AG09319 (cell line): ENCODE results near the genes LCLAT1, GALNT14 and MEMO1.

GRCh38 chr2:28952542-28953080, 28.5 kb upstream of the TOGARAM2 start:
- RRBS = no CpG with 5 or more reads among the region's 6 CpGs

DNA sequence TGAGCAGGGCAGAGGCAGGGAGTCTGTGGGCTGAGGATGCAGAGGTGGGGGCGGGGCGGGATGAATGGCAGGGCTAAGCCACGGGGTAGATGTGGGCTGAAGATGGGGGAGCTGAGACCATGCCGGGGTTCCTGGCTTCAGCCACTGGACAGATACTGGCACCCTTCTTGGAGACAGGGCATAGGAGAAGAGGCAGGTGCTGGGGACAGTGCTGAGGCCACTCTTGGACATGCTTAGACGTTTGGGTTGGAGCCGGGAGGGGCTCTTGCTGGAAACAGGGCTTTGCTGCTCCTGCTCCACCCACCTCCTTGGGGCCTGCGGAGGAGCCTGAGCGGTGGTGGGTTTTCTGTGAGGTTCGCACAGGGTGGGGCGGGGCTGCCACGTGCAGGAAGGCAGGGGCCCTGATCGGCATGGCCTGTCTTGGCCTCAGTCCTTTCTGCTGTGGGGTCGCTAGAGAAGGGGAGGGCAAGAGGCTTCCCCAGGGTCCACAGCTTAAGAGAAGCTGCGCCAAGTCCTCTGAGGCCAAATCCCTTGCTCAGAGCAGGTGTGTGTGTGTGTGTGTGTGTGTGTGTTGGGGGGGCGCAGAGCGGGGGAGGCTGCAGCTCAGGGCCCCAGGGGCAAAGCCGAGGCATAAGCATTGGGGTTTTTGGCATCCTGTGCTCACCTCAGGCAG, 28.5 kb downstream of the TOGARAM2 start:
- RRBS = no CpG with 5 or more reads among the region's 17 CpGs

DNA sequence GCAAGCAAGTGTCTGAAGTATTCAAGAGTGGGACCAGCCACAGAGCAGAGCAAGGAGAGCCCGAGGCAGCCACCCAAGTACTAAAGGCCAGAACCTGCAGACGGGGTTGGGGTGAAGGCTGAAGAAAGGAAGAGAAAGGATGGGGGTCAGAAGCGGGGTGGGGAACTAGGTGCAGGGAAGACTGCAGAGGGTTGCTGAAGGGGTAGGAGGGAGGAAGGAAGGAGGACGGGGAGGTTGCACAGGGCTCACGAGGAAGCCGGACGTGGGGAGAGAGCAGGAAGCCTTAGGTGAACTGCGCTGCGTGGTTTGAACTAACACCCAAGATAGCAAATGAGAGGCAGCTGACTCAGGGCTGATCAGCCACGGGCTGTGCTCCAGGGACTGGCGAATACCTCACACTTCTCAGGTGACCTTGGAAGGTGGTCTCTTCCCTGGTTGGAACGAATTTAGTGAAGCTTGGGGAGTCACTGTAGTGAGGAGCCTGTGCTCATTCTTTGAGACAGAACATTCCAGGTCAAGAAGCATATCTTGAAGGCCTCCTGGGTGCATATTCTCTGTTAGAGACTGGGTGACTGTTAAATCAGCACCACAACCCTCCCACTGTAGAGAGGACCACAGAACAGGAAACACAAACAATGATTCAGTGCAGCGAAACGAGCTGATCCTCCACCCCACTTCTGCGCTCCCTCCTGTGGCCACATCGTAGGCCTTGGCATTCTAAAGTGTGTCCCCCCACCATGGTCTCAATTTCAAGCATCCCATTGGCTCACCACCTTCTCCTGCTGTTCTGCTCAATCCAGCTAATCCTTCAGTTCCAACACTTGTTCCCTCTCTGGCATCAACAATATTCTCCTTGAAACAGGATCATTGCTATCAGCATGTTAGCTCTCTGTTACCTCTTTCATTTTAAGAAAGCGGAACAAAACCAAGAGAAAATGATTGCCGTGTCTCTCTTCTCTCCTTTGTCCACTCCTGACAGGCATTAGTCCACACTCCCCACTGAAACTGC, 33.8 kb downstream of the TOGARAM2 start:
- RRBS = no CpG with 5 or more reads among the region's 18 CpGs

DNA sequence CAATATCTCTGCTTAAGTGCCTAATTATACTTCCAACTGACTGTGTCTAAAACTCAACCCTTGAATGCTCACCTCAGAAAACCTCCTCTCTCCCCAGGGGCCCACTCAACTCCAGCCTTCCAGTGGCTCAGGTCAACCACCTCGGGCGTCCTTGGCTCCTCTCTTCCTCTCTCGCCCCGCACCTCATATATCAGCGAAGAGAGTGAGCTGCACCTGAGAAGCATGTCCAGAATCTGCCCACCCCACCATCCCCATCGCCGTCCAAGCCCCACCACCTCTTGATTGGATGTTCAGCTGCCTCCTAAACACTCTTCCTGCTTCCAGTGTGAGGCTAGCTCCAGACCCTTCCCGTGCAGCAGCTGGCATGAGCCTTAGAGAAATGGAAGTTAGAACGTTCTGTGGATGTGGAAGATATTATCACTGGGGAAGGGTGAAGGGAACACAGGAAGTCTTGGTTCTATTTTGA, 35.0 kb downstream of the TOGARAM2 start:
- RRBS = no CpG with 5 or more reads among the region's 9 CpGs

DNA sequence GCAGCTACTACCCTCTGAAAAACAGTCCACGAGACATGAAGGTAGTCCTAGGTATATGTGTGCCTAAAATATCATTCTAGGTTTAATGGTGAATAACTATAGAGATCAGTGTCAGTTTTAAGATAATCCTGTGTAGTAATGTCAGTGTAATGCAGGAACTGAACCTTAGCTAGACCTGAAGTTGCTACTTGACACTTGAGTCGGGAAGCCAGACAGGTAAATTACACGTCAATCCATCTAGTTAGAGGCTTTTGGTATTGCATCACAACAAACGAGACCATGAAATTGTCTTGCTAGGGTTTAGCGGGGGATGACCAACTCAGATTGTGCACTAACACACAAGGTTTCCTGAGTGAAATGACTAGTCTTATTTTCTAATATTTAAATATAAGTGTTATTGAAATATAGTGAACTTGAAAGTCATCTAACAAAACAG, 2.0 kb downstream of the YPEL5 start:
- RRBS = no CpG with 5 or more reads among the region's 5 CpGs

DNA sequence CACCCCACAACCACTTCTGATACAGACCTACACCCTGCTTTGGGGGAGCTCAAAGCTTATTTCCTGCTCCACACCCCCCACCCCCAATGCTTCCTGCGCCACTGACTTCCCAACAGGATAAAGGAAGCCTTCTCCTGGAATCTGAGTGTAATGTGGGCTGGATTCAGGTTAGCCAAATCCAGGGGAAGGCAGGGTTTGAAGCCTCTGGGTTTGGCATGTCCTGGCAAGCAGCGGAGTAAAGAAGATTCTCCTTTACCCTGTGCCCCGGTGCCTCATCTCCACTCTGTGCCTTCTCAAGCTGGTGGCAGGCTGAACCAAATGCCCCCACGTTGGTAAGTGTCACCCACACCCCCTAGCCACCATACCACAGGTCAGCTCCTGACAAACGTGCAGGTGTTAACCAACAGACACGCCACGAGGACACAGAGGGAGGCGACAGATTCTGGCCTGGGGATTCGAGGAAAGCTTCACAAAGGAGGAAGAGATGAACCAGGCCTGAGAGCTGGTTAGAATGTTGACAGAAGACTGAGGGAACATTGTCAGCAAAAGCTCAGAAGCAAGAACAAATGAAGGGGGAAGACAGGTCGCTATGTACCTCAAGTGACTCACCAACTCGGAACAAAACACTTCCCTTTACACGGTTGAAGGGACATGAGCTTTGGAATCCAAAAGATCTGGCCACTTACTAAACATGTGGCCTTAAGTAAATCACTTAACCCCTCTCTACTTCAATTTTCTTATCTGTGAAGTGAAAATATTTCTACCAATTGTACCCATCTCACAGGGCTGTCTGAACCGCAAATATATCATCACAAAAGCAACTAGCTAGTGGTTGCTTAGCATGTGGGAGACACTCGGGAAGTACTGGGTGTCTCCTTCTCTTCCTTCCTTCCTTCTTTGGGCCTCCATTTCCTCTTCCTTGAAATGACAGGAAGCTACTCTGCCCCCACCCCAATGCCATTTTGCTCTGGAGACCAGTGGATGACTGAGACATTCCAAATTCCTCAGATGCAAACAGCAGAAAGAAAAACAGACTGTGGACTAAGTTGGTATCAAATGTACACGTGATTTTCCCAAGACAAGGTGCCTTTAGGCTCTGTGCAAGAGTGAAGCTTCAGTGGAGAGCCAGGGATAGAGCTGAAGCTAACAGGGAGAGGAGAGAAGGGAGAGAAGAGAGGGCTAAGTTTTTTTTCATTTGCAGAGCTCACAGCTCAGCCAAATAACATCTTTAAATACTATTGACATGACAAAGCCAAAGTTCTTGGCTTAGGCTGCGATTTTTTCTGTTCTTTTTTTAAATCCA, 85.0 kb upstream of the LCLAT1 start:
- RRBS = no CpG with 5 or more reads among the region's 16 CpGs

DNA sequence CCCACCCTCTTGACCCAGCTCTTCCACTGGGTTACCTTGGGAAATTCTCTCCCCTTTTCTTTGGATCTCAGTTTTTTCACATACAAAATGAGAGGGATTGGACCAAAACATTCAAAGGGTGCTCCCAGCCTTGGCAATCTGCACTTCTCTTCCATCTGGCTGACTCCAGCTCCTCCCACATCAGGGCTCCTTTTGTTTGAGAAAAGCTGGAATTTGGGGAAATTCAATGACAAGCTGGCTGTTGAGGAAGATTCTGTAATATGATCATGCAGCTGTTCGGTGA, 42.8 kb upstream of the LCLAT1 start:
- RRBS = no CpG with 5 or more reads among the region's 1 CpG

GRCh38 chr2:30446876-30447739, at the start of gene LCLAT1:
LCLAT1 (plus strand) TSS chr2:30447246.
- RRBS = 1% methylated on average over 14 of the region's 79 CpGs

- RRBS = no CpG with 5 or more reads among the region's 4 CpGs
Measured at GRCh38 chr2:30584147-30584656, 137.2 kb downstream of the LCLAT1 start.

DNA sequence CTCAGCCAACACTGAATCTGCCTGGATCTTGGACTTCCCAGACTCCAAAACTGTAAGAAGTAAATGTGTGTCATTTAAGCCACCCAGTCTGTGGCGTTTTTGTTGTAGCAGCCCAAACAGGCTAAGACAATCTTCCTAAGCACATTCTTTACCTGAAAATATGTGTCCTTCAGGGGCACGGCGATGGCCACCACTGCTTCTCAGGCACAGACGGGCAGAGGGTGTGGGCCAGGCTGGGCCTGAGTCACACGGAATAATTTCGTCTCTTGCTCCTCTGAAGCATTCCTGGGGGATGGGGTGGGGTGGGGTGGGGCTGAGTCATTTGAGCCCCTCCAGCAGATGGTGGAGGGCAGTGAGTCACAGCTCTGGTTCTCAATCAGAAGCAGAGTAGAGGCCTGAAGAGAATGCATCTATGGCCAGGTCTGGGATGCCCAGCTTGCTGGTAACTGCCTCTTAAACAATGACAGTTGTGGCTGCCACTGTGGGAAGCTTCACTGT, 142.3 kb downstream of the CAPN13 start:
- RRBS = no CpG with 5 or more reads among the region's 6 CpGs

DNA sequence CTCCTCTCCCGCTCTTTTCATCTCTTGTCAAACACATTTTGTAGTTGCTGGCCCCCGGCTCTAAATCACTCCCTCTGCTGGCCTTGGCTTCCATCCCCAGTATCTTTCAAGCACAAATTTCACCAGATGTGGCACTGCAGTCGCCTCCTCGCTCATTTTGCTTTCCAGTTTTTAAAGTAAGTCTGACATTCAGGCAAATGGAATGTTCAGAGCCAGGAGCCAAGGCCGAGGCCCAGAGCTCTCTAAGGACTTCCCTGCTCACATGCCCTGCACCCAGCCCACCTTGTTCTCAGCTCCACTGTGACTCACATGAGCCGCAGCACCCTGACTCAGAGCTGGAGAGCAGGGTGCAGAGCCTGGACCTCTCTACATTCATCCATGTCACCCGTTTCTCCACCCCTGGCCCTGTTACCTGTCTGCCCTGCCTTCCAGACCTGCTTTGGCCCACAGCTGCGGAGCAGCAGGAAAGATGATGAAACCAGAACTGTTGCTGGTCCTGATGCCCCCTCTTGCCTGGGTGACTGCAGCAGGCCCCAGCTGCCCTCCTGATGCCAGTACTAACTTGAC, 158.3 kb downstream of the GALNT14 start:
- RRBS = no CpG with 5 or more reads among the region's 8 CpGs

DNA sequence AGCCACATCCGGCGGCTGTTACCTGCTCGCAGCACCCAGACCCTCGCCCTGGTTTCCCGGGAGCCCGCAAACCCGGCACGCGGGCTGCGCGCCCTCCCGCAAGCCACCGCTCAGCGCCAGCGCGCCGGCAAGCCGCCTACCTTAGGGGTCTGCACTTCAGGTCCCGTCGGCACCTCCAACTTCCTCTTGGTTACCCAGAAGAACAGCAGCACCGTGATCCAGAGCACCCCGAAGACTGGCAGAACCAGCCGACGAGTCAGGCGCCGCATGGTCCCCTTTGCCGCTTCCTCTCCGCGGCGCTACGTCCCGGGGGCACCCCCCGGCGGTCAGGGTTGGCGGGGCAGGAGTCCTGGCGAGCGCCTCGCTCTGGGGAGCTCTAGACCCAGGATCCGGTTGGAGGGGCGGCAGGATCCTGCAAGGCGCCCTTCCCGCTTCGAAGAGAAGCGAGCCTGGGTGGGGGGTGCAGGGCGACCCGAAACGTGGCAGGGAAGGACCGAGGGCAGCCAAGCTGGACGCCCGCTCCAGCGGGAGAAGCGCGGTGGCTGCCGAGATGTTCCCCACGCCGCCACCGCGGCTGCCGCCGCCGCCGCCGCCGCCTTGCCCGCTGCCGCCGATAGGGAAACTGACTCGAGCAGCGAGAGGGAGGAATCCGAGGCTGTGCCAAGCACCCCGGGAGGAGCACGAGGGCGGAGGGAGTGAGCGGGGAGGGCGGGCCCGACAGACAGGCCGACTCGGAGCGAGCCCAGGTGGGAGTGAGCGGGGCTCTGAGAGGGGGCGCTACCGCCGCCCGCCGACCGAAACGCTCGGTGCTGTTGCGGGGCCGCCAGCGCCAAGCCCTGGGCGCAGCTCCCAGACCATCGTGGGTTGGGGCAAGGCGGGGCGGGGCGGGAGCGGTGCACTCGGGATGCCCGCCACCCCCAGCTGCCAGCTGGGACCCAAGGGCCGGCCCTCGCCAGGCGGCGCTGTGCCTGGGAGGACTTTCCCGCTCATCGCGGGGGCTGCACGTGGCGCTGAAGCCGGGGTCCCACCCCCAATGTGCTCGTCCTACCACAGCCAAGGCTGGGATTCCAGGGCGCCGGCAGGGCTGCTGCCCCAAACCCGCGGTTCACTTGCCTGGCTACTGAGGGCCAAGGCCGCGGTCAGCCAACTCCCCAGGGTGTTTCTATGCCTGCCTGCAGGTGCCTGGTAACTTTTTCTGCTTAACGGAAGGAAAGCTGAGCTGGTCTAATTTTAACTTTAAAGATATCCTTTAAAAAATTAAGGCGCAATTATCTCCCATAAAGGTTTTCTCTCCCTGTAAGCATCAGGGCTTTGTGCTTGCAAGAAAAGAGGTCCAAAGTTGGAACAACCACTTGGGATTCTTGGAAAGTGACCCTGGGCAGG, at the start of gene GALNT14:
GALNT14 (minus strand) TSS at position 623 of the 1,383 bp plus-strand sequence.
- RRBS = 2% methylated on average over 36 of the region's 118 CpGs

DNA sequence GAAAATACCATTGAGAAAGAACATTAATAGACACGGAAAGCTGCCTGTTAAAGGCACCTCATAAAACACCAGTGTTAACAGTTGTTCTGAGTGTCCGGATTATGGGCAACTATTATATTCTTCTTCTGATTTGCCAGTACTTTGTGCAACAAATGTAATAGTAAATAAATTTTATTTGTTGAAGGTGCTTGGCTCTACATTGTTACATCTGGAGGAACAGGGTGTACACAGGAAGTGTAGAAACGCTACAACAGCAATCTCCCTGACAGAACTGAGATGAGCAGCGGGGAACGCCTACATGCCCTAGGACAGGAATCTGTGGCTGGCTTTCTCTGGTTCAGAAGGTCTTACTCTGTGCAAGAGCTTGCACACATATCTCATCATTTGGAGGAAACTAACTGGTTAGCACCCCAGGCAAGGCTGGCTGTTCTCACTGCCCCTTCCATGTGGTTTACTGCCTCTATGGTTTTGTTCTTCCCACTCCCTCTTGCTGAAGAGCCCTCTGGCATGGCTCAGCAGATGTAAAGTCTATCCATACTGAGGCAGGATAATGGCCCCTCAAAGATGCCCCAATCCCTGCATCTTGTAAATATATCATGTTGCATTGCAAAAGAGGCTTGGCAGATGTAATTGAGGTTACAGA, 85.8 kb downstream of the EHD3 start:
- RRBS = no CpG with 5 or more reads among the region's 5 CpGs

DNA sequence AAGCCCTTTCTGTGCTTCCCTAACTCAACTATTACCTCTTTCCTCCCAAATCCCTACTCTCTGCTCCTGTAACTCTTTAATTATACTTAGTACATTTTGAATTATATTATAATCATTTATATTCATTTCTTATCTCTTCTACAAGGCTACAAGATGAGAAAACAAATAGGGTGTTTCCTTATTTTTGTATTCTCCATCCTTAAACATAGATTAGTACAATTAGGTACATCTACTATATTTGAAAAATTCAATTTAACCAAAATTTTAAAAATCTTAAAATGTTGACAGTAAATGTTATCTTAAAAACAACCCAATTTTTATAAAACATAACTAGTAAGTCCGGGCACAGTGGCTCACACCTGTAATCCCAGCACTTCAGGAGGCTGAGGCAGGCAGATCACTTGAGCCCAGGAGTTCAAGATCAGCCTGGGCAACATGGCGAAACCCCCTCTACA, 103.6 kb downstream of the MEMO1 start:
- RRBS = no CpG with 5 or more reads among the region's 2 CpGs

DNA sequence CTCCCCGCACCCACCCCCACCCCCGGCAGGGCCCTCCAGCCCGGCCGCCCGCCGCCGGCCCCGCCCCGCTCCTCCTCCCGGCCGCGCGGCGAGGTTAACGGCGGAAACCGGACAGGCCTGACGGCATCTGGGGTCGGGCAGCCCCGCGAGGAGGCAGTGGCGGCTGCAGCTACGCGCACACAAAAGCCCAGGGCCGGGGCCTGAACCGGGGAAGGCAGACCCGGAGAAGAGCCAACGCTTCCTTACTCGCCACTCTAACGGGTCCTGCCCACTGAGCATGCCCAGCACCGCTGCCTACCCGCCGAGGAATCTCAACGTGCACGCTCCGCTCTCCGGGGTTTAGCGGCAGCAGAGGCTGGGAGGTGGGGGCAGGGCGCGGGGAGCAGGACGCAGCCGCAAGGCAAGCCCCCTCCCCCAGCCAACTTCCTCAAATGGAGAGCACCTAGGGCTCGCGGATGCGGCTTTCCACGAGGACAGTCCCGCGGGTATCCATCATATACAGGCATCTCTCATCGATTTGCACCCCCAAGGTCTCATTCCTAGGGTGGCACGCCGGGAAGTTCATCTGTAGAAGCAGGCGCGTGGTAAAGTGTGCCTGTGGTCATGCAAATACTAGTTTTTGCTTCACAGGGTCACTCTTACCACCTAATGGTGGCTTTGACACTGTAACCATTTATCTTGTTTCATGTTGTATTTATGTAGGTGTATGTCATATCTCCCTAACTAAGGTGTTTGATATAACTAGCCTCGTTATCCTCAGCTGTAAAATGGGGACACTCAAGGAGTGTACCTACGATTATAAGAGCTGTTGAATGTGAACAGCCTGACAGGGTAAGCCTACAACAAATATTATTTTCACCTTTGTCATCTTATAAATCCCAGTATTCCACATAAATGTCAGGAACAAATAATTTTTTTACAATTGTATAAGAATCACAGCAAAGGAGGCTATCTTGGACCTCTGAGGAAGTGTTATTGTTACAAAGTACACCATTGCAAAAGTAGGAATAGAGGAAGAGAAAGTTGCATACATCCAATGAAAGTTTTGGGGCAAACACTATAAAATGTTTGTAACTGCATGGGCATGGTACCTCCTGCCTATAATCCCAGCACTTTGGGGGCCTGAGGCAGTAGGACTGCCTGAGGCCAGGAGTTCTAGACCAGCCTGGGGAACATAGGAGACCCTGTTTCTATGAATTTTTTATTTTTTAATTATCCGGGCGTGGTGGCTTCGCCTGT, at the start of gene MEMO1:
MEMO1 (minus strand) TSS at position 313 of the 1,239 bp plus-strand sequence.
- RRBS = under 1% methylated on average over 7 of the region's 58 CpGs

DNA sequence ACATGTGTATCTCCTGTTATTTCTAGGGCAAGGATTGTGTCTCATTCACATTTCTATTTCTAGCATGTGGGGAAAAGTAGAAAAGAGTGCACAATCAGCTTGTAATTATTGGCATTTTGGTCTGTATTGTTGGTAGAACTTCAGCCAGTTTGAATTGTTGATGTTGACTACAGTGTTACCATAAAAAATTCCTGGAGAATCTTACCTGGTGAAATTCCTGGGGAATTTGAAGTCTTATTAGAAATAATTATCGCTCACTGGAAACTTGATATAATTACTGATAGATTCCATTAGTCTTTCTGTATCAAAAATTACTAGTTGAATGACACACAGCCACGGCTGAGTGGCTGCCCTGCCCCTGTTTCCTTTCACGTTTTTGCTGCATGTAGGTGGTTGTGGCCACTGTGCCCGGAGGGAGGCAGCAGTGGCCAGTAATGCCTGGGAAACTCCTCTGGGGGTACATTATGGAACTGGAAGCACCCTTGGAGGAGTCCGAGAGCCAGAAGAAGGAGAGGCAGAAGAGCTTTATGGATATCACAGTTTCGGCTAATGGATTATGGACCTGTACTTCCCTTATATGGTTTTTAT, 35.6 kb downstream of the SLC30A6 start:
- RRBS = no CpG with 5 or more reads among the region's 6 CpGs

GRCh38 chr2:32358334-32358496, 1.4 kb downstream of the BIRC6 start:
- RRBS = no CpG with 5 or more reads among the region's 5 CpGs

DNA sequence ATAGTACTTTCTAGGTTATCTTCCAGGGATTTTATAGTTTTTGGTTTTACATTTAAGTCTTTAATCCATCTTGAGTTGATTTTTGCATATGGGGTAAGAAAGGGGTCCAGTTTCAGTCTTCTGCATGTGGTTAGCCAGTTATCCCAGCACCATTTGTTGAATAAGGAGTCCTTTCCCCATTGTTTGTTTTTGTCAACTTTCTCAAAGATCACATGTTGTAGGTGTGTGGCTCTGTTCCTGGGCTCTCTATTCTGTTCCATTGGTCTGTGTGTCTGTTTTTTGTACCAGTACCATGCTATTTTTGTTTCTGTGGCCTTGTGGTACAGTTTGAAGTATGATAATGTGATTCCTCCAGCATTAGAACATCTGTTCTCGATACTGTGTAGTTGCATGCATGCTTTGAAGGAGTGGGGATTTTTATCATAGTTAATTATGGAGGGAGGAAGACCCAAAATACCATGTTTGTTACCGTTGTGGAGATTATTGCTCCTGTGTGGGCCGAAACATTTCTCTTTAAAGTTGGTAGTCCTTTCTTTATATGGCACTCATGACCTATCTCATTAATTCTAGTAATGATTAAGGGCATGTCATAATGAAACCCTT, 87.4 kb downstream of the TTC27 start:
- RRBS = no CpG with 5 or more reads among the region's 3 CpGs